Measurements from ENCODE around the gene HIC2.

- RRBS = no CpG with 5 or more reads among the region's 6 CpGs
These were observed 80.6 kb downstream of the MED15 start for GRCh38 chr22:20587953-20588535.

DNA sequence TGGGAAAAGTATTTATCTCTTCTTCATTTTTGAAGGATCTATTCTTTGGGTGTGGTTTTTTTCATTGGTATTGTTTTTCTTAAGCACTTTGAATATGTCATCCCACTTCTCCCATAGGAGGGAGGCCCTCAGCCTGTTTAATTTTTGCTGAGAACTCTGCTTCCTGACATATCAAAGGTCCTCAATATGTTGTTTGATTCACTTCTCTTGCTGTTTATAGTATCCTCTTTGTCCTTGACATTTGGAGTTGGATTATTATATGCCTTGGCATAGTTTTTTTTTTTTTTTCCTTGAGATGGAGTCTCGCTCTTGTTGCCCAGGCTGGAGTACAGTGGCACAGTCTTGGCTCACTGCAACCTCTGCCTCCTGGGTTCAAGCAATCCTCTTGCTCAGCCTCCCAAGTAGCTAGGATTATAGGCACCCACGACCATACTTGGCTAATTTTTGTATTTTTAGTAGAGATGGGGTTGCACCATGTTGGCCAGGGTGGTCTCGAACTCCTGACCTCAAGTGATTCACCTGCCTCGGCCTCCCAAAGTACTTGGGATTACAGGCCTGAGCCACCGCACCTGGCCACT lies 111.3 kb upstream of the SERPIND1 start:
- RRBS = no CpG with 5 or more reads among the region's 5 CpGs

- RRBS = no CpG with 5 or more reads among the region's 12 CpGs
These were observed 21.0 kb upstream of the SERPIND1 start for GRCh38 chr22:20752778-20753481.

- RRBS = no CpG with 5 or more reads among the region's 21 CpGs
These were observed 12.7 kb downstream of the SERPIND1 start for GRCh38 chr22:20786399-20787172.

- RRBS = no CpG with 5 or more reads among the region's 8 CpGs
These were observed 39.0 kb downstream of the PI4KA start for GRCh38 chr22:20819656-20819990.

GRCh38 chr22:20869962-20870951 lies 11.4 kb downstream of the SNAP29 start:
- RRBS = no CpG with 5 or more reads among the region's 15 CpGs

GRCh38 chr22:20979788-20980423 lies 2.2 kb upstream of the LZTR1 start:
- RRBS = no CpG with 5 or more reads among the region's 18 CpGs

DNA sequence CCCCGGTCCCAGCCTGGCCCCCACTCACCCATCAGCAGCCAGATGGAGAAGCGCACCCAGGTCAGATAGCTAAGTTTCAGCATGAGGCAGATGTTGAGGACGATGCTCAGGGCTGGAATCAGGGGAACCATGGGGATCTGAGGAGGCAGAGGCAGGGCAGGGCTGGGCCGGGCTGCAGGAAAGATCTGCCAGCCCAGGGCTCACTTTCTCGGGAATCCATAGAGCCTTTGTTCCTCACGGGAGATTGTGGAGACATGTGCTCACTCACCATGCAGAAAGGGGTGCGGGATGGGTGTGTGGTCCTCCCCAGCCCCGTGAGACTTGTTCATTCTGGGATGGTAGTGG lies 3.1 kb downstream of the SLC7A4 start:
- RRBS = 76% methylated on average over 1 of the region's 8 CpGs

- RRBS = no CpG with 5 or more reads among the region's 29 CpGs
These were observed 217 bp upstream of the HIC2 start for GRCh38 chr22:21417013-21417294.

DNA sequence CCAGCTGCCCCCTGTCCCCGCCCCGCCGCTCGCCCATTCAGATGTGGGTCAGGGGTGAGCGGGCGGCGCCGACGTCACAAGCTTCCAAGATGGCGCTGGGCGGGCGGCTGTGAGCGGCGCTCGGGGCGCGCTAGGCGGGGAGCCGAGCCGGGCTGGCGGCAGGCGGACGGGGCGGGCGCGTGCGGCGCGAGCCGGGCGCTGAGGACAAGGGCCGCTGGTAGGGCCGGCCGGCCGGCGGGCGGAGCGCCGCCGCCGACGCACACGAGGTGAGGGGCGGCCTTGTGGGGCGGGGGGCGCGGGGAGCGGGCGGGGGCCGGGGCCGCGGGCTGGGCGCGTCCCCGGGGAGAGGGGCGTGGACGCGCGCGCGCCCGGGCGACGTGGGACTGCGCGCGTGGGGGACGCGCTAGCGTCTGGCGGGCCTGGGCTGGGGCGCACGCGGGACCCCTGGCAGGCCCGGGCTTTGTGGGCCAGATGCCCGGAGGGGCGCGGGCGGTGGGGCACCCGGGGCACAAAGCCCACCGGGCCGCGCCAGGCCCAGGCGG lies at the start of gene HIC2:
Gene HIC2, plus strand, starts transcription at position 77 of the 542 bp plus-strand sequence.
- RRBS = no CpG with 5 or more reads among the region's 84 CpGs

DNA sequence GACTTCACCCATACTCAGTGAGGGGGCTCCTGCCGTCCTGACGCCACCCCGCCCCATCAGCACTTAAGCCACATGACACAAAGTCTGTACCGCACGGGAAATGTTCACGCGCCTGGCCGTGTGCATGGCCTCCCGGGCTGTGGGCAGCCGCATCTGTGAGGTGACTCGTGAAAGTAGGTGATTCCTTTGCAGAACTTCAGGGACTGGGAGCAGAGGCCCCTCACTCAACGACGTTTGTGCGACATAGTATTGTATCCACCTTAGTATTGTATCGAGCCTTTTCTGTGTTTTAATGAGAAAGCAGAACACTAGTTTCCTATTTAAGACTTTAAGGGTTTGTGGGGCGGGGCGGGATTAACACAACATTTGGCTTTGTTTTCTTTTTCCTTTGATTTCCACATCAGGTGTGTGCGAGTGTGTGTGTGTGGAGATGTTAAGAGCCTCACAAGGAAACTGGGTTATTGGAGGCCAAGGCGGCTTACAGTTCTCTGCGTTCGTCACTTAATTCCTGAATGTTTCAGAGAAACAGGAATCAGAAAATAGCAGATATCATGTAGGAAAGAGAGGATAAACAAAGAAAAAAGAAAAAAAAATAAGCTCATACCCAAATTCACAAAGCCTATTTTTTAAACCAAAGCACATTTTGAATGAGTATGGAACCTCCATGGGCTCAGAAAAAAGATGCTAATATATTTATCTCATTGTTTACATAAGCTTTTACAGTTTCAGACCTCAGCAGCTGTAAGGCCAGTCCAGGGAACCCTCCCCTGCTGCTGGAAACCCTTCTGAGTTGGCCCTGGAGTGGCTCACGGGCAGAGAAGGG lies 18.1 kb upstream of the TMEM191C start:
- RRBS = no CpG with 5 or more reads among the region's 22 CpGs

GRCh38 chr22:21457202-21457866 lies 9.9 kb upstream of the TMEM191C start:
- RRBS = no CpG with 5 or more reads among the region's 14 CpGs

GRCh38 chr22:21641211-21641912 lies 740 bp upstream of the SDF2L1 start:
- RRBS = no CpG with 5 or more reads among the region's 15 CpGs

- RRBS = no CpG with 5 or more reads among the region's 7 CpGs
These were observed 25.4 kb upstream of the YPEL1 start for GRCh38 chr22:21760504-21761807.

DNA sequence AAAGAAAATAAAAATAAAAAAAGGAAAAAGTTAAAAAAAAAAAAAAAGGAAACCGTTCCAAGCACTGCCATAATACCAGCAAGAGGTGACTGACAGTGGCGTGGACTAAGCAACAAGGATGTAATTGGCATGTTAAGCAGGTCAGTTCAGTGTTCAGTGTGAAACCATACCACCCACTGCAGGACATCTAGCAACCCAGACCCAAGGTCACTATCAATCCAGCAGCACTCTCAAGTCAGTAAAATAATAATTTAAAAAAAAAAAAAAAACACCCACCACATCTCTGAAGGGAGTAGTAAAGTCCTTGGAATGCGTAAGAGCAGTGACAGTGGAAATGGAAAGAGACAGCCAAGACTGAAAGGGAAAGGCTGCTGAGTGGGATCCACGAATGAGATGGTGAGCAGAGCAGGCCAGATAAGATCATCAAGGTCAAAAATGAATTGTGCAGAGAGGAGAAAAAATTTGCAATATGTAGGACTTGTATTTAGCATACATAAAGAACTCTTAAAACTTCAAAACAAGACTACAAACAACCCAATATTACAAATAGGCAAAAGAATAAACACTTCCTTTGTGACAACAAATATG lies 43.4 kb downstream of the MAPK1 start:
- RRBS = no CpG with 5 or more reads among the region's 4 CpGs

DNA sequence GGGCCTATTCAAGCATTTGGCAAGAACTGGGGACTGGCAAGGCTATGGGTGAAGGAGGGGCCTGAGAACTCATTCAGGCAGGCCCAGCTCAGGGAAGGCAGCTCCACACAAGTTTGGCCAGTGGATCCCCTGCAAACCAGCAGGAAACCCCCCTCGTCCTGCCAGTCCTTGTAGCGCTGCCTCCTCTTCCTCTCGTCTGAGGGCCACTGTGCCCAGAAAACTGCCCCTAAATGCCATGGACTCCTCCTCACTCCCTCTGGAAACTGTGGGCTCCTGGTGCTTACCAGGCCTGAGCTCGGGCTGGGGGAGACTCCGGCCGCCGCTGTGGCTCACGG lies 15.3 kb downstream of the PPM1F start:
- RRBS = no CpG with 5 or more reads among the region's 8 CpGs

- RRBS = no CpG with 5 or more reads among the region's 4 CpGs
These were observed 41.1 kb upstream of the TOP3B start for GRCh38 chr22:22023612-22024111.

DNA sequence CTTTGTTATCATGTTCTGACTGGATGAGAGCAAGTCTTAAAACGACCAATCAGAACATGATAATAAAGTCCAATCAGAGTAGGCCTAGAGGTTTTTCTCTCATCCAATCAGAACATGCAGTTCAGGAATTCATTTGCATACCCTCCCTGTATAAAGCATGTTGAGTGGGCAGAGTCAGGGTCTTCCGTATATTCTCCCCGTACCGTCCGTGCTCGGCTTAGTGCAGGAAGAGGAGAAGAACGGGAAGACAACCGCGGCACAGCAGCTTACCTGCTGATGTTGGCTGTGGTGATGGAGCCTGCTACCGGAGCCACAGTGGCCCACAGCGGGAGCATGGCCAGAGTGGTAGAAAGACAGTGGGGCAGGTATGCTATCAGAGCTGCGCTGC lies 120.8 kb upstream of the VPREB1 start:
- RRBS = no CpG with 5 or more reads among the region's 12 CpGs

GRCh38 chr22:22322325-22322761 lies 77.8 kb downstream of the VPREB1 start:
- RRBS = no CpG with 5 or more reads among the region's 6 CpGs

DNA sequence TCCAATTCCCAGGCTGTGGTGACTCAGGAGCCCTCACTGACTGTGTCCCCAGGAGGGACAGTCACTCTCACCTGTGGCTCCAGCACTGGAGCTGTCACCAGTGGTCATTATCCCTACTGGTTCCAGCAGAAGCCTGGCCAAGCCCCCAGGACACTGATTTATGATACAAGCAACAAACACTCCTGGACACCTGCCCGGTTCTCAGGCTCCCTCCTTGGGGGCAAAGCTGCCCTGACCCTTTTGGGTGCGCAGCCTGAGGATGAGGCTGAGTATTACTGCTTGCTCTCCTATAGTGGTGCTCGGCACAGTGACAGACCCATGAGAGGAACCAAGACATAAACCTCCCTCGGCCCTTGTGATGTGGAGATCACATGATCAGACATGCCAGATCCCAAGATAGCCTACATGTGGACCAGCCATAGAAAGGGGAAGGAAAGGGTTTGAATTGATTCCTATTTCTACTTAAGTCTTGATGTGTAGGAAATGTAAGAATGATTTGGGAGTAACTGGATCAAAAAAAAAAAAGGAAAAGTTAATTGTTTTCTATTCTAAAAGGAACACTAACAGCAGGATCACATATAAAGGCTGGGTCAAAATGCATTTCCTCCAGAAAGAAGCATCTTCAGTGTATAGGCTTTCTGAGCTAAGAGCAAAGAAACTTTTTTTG lies 125.3 kb downstream of the VPREB1 start:
- RRBS = no CpG with 5 or more reads among the region's 4 CpGs